Frontal cortex (tissue), 2 donors: ENCODE measurements around a stretch of chr1.

- RAMPAGE, long total RNA, result no peak
Observed at GRCh38 chr1:182101362-182101890, 39.9 kb upstream of the ZNF648 start.

GRCh38 chr1:182196759-182197612 lies 135.5 kb upstream of the ZNF648 start:
- RAMPAGE, long total RNA, result no peak

GRCh38 chr1:182288702-182289373 lies 102.8 kb downstream of the GLUL start:
- RAMPAGE, long total RNA, result no peak

DNA sequence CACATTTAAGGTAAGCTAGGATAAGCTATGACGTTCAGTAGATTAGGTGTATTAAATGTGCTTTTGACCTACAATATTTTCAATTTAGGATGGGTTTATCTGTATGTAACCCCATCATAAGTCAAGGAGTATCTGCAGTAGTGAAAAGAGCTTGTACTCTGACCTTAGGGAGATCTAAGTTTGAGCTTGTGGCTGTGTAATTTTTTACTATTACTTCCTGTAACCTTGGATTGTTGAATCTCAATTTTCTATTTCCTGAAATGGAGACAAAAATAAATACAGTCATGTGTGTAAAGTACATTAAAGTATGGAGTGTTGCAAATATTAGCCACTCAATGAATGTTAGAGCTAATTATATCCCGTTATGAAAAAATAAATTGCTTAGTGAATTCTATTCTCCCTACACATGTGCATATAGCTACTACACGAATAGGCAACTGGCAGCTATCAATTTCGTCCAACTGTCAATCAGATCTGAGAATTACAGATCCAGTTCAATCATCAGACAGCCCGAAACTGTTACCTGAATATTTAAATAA lies 936 bp downstream of the RNASEL start:
- RAMPAGE, long total RNA, result no peak

- RAMPAGE, long total RNA, result no peak
Observed at GRCh38 chr1:182674319-182675194, 9.8 kb downstream of the RGS8 start.

GRCh38 chr1:182883936-182884160 lies 44.7 kb downstream of the DHX9 start:
- RAMPAGE, long total RNA, result no peak

- RAMPAGE, long total RNA, result no peak
Observed at GRCh38 chr1:182886585-182887813, 47.9 kb downstream of the DHX9 start.

DNA sequence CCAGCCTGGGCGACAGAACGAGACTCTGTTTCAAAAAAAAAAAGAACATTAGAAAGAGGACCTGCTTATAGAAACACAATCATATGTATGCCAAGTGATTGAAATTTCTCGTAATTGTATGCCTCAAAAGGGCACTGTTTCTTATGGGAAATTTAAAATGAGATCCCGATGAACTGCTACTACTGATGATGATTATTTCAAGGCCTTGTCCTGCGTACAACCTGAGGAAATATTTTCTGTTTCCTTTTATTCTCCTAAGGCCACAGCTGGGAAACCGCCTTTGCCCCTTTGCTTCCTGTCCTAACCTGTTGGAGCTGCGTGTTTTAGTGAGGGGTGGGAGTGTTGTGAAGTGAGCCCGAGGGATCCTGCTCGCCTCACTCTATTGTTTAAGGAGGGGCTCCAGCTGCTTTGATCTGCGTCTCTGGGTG lies 14.3 kb downstream of the LAMC2 start:
- RAMPAGE, long total RNA, result no peak

GRCh38 chr1:183209585-183210004 lies 23.5 kb downstream of the LAMC2 start:
- RAMPAGE, long total RNA, result no peak

GRCh38 chr1:183241267-183241815 lies 55.3 kb downstream of the LAMC2 start:
- RAMPAGE, long total RNA, result no peak

DNA sequence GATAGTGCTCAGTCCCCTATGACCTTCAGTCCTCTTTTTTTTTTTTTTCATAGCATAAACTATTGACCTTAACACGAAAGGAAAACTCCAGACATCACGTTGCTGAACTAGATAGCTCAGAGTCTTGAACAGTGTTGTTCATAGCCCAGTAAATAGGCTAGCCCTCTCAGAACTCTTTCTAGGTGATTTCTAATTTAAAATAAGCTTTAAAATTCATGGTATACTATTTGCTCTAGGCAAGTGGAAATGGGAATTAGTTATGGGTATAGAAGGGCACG lies 56.7 kb downstream of the LAMC2 start:
- RAMPAGE, long total RNA, result no peak

GRCh38 chr1:183301195-183301627 lies 115.1 kb downstream of the LAMC2 start:
- RAMPAGE, long total RNA, result no peak

DNA sequence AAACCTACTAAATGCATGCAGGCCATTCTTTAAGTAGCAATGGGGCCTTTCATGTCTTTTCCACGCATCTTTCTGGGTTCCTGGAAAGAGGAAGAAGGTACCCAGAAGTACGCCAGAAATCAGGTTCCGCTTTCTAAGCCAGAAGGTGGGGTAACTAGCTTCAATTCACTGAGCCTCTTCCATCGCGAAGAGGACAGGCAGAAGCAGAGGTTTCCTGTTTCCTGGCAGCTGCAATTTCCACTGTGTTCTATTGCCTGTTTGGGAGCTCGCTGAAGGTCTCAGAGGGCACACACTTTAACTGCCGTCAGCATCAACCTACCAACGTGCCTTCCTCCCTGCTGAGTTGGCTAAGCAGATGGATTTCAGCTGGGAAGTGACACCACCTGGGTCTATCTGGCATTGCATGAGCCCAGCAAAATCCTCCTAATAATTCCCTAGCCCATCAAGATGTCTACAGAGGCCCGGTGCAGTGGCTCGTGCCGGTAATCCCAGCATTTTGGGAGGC lies 10.0 kb downstream of the NCF2 start:
- RAMPAGE, long total RNA, result no peak

GRCh38 chr1:183588692-183589351 lies 1.4 kb downstream of the NCF2 start:
- RAMPAGE, long total RNA, result no peak

GRCh38 chr1:183942818-183943375 lies 94.6 kb downstream of the COLGALT2 start:
- RAMPAGE, long total RNA, result no peak

DNA sequence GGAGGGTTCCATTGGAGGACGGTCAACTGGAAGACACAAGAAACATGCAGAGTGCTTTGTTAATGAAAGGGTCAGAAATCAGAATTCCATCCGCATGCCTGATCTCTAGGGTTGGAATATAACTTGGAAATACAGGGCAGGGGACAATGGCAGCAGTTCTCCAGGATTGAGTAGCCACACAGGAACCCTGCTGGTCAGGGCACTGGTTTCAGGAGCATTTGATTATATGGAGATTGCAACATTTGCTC lies 82.8 kb downstream of the COLGALT2 start:
- RAMPAGE, long total RNA, result no peak

- RAMPAGE, long total RNA, result no peak
Observed at GRCh38 chr1:183996450-183996795, 41.1 kb downstream of the COLGALT2 start.

DNA sequence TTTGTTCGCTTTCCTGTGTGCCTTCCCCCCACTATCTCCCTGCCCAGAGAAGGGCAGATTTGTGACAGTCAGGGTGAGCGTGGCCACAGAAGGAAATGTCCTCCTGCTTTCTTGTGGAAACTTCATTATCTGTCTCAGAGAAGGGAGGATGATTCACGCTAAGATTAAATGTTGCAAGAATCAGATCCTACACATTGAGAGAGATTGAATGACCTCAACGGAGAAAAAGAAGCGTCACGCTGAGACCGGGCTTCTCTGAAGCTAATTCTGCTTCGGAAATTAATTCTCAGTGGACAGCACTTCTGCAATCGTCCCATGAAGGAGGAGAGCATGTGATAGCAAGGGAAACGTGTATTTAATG lies 19.9 kb upstream of the C1orf21 start:
- RAMPAGE, long total RNA, result no peak

- RAMPAGE, long total RNA, result no peak
Observed at GRCh38 chr1:184385759-184386192, 1.1 kb upstream of the C1orf21 start.

DNA sequence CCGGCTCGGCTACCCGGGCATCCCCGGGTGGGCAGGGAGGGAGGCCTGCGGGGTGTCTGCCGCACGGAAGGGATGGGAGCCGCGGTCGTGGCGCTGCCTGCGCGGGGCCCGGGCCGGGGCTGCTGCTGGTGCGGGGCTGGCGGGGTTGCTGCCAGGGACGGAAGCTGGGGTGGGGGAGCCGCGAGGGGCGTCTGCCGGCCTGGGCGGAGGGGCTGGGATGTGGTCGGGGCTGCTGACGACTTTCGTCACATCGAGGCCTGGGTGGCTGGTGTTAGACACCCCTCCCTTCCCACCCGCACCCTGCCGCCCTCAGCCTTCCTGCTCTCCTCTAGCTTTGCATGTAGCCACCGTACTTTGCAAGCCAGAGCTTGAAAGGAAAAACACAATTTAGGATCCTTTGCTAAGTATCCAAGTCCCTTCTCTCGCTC lies 610 bp downstream of the C1orf21 start:
- RAMPAGE, long total RNA, result no peak